Stomach (tissue), 7 donors: Measurements from ENCODE around the gene COLEC12.

DNA sequence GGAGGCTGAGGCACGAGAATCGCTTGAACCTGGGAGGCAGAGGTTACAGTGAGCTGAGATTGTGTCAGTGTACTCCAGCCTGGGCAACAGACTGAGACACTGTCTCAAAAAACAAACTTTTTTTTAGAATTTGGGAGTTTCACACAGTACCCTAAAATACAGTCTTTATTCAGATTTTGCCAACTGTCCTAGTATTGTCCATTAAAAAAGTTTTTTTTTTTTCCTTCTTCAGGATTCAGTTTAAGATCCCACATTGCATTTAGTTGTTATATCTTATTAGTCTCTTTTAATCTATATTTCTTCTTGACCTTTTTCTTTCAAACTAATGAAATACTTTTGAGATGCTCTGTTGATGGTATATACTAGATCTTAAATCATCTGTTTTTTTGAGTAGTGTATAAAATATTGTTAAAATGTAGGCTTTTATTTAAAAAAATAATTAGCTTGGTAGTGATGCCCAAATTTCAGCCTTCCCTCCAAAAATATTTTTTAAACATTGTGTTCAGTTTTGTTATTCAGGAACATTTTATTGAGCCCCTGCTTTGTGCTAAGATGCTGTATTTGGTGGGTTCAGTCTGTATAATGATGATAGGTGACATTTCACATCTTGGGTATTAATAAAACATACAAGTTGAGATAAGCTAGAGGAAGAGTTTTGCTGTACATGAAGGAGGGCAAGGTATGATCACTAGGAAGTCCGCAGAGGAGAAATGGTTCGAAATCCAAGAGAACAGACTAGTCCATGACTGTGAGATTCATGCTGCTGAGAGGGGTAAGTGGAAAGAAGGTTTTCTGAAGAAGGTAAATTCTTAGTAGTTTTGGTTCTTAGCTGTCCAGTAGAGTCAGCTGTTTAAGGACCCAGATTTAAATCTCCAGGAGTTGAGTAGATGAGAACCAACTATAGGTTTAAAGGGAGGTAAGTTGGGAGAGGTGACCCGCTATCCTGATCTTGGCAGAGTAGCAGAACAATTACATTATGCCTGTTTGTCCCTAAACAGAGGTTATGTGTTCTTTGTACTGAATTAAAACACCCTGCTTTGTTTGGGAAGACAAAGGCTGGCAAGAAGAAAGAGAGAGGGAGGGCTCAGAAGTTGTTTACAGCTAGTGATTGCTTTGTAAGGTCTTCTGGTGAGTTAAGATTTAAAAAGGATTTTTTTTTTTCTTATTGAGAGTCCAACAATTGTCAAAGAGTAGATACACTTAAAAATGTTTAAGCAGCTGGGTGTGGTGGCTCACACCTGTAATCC is 36.9 kb downstream of the USP14 start:
- PRO-cap: no peak
- RAMPAGE, long total RNA, 5 experiments: start-site peak on the plus strand in 1 of 5 experiments, centred at position 556 of the sequence, 9 reads per replicate
- RRBS: no CpG with 5 or more reads among the region's 5 CpGs

DNA sequence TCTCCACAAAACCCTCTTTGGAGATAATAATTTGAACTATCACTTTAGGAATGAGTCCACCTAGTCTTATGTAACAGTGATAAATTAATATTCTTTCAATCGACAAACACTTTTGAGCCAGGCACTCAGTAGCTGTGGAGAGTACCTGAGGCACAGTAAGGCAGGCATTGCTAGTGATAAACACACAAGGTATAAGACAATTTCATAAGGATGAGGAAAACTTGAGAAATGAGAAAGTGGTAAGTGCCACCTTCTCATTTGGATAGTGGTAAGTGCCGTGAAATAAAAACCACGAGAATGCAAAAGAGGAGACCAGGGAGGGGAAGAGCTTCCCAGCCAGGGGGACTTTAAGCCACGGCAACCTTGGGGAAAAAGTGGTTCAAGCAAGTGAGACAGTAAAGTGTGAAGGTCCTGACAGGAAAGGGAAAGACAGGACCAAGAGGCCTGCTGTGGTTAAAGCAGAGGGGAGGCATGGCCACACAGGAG is 50.4 kb downstream of the THOC1 start:
- PRO-cap: no peak
- RAMPAGE, long total RNA, 5 experiments: no peak in any of the 5 experiments
- RRBS: no CpG with 5 or more reads among the region's 4 CpGs

GRCh38 chr18:500305-501062 is at the start of gene COLEC12:
Gene COLEC12 (minus strand): TSS chr18:500701.
- PRO-cap: bidirectional peak, plus-strand start at chr18:500848, minus-strand start at chr18:500698
- RAMPAGE, long total RNA, 5 experiments: no peak in any of the 5 experiments
- RRBS: 6% methylated on average over 57 of the region's 111 CpGs

- PRO-cap: no peak
- RAMPAGE, long total RNA, 5 experiments: start-site peak on the plus strand in 1 of 5 experiments, at chr18:662293-662313 at its widest, 22 reads per replicate
- RRBS: no CpG with 5 or more reads among the region's 9 CpGs
Measured at GRCh38 chr18:661931-662543, 4.6 kb downstream of the TYMS start.

DNA sequence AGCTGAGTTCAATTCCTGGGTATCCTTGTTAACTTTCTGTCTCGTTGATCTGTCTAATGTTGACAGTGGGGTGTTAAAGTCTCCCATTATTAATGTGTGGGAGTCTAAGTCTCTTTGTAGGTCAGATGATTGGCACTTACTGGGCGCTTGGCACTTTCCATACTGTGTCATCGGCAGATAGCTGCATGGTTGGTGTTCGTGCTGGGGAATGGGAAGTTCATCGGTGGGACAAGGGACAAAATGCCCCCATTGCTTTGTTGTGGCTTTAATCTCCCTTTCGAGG is 8.5 kb downstream of the TYMS start:
- PRO-cap: no peak
- RAMPAGE, long total RNA, 5 experiments: no peak in any of the 5 experiments
- RRBS: no CpG with 5 or more reads among the region's 6 CpGs

DNA sequence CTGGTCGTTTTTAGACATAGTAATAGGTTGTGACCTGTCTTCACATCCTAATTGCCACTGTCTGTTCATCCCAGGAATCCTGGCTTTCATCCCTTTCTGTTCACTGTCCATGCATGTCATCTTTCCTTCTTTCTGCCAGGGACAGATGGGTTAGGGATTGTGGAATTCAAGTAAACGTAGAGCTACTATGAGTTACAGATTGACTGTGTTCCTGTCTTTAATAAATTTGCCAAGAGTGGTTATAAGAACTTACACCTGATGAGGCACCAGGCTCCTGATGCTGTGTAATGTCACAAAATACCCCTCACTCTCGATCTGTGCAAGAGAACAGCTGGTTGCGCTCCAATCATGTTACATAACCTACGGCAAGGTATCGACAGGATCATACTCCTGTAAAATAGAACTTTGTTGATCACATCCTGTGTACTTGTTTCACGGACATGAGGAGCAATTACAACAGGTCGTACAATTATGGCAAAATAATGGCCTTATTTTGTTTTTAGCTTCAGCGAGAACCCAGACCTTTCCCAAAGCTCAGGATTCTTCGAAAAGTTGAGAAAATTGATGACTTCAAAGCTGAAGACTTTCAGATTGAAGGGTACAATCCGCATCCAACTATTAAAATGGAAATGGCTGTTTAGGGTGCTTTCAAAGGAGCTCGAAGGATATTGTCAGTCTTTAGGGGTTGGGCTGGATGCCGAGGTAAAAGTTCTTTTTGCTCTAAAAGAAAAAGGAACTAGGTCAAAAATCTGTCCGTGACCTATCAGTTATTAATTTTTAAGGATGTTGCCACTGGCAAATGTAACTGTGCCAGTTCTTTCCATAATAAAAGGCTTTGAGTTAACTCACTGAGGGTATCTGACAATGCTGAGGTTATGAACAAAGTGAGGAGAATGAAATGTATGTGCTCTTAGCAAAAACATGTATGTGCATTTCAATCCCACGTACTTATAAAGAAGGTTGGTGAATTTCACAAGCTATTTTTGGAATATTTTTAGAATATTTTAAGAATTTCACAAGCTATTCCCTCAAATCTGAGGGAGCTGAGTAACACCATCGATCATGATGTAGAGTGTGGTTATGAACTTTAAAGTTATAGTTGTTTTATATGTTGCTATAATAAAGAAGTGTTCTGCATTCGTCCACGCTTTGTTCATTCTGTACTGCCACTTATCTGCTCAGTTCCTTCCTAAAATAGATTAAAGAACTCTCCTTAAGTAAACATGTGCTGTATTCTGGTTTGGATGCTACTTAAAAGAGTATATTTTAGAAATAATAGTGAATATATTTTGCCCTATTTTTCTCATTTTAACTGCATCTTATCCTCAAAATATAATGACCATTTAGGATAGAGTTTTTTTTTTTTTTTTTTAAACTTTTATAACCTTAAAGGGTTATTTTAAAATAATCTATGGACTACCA is 15.4 kb downstream of the TYMS start:
- PRO-cap: no peak
- RAMPAGE, long total RNA, 5 experiments: no peak in any of the 5 experiments
- RRBS: no CpG with 5 or more reads among the region's 18 CpGs

GRCh38 chr18:681301-681847 is 23.9 kb downstream of the TYMS start:
- PRO-cap: unidirectional peak, minus-strand start at chr18:681664
- RAMPAGE, long total RNA, 5 experiments: no peak in any of the 5 experiments
- RRBS: no CpG with 5 or more reads among the region's 8 CpGs

GRCh38 chr18:724193-725326 is 12.1 kb upstream of the ENOSF1 start:
- PRO-cap: no peak
- RAMPAGE, long total RNA, 5 experiments: start-site peak on the minus strand in 1 of 5 experiments, at chr18:724572-724647 at its widest, 21 reads per replicate
- RRBS: no CpG with 5 or more reads among the region's 6 CpGs

DNA sequence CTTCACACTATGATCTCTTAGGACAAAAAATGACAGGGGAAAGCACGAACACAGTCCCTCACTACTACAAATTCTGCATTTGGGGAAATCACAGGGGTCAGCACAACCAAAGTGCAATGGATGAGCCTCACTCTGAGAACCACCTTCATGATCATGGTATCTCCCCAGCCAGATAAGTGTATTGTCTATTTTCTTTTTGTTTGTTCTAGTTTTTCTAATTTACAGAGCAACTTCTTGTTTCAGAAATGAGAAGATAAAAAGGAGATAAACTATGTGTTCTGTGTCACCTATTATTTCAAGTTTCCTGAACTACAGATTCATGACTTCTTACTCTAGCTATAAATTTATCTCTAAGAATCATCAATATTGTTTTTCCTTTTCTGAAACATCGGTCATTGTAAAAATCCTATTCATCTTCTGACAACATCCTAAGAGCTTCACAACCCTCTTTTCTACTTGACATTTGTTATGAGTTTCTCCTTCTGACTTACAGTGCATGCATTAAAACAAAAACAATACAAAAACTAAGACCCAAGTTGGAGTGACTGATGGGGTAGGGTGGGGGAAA is 14.0 kb downstream of the YES1 start:
- PRO-cap: no peak
- RAMPAGE, long total RNA, 5 experiments: no peak in any of the 5 experiments
- RRBS: no CpG with 5 or more reads among the region's 2 CpGs

DNA sequence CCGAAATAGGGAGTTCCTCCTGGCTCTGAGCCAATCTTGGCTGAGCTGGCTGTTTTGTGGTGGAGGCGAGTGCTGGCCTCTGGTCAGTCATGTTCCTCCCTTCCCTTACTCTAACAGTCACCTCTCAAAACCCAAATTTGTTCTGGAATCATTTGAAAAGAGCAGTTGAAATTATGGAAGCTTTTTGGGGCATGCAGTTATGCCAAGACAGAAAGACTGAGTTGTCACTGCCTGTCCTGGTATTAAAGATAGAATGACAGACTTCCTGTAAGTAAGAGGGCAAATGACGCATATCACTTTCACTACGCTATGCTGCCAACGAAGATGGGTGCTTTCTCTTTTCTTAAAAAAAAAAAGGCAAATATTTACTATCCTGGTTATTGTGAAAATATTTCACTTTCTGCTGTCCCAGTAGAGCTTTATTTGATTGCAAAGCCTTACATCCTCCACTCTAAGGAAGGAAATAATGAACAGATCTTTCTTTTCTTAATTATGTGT is 607.3 kb downstream of the ADCYAP1 start:
- PRO-cap: no peak
- RAMPAGE, long total RNA, 5 experiments: no peak in any of the 5 experiments
- RRBS: no CpG with 5 or more reads among the region's 5 CpGs

DNA sequence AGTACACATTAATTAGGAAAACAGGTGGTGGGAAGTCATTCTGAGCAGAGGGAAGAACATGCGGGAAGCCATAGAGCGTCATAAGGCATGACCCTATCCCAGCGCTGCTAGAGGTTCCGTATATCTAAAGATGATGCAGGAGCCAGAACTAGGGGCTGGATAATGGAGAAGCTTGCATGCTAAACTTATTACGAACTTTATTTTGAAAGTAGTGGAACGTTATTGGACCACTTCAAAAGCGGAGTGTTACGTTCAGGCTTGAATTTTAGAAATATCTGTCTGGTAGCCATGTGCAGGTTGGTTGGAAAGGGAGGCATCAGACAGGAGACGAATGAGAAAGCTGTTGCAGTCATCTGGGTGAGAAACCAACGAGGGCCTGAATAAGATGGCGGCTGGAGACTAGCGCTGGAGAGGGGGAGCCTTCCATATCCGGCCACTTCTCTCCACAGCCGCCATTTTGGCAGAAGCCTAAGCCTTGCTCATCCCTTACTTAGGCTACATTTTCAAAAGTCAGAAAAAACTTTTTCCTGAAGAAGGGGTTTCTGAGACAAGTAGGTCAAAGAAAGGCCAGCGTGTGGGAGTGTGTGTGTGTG is 220.8 kb downstream of the METTL4 start:
- PRO-cap: no peak
- RAMPAGE, long total RNA, 5 experiments: no peak in any of the 5 experiments
- RRBS: no CpG with 5 or more reads among the region's 15 CpGs

DNA sequence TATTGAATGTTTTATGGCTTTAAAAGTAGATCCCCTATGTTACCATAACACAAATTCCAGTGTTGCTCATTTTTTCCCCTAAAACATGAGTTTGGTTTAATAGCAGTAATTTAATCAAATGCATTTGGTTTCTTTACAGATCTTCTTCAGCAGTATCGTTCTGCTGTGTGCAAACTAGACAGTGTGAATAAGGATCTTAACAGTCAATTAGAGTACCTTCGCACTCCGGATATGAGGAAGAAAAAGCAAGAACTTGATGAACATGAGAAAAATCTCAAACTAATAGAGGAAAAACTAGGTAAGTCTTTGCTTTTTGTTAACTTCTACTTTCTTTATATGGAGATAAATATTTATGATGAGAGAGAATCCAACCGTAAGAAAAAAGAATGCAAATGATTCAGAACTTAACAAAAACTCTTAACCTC is 51.0 kb upstream of the EMILIN2 start:
- PRO-cap: no peak
- RAMPAGE, long total RNA, 5 experiments: start-site peak on the plus strand in 1 of 5 experiments, centred at position 184 of the sequence, 25 reads per replicate
- RRBS: no CpG with 5 or more reads among the region's 4 CpGs

DNA sequence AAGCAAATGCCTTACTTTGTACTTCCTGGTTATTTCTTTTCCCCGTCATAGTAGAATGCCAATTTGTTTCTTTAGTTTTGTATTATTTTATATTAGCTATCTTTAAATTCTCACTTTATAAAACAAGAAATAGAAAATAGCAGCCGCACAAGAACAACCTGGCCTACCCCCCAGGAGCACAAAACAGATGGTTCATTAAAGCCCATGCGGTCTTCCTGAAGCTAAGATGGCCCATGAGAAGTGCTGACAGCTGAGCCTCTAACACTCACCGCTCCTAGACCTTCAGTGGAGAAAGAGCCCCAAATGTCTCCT is 45.2 kb downstream of the LPIN2 start:
- PRO-cap: no peak
- RAMPAGE, long total RNA, 5 experiments: no peak in any of the 5 experiments
- RRBS: no CpG with 5 or more reads among the region's 4 CpGs

GRCh38 chr18:2980298-2981003 is 32.5 kb downstream of the LPIN2 start:
- PRO-cap: no peak
- RAMPAGE, long total RNA, 5 experiments: no peak in any of the 5 experiments
- RRBS: no CpG with 5 or more reads among the region's 6 CpGs

- PRO-cap: no peak
- RAMPAGE, long total RNA, 5 experiments: start-site peak on the minus strand in 1 of 5 experiments, at chr18:2986045-2986294 at its widest, 10 reads per replicate
- RRBS: no CpG with 5 or more reads among the region's 2 CpGs
Measured at GRCh38 chr18:2986042-2986642, 26.8 kb downstream of the LPIN2 start.

GRCh38 chr18:3026597-3027315 is 13.8 kb upstream of the LPIN2 start:
- PRO-cap: no peak
- RAMPAGE, long total RNA, 5 experiments: no peak in any of the 5 experiments
- RRBS: no CpG with 5 or more reads among the region's 18 CpGs

GRCh38 chr18:3062474-3062916 is 49.6 kb upstream of the LPIN2 start:
- PRO-cap: no peak
- RAMPAGE, long total RNA, 5 experiments: no peak in any of the 5 experiments
- RRBS: no CpG with 5 or more reads among the region's 6 CpGs

GRCh38 chr18:3272773-3273075 is 10.8 kb downstream of the MYL12B start:
- PRO-cap: no peak
- RAMPAGE, long total RNA, 5 experiments: start-site peak on the plus strand in 1 of 5 experiments, at chr18:3272944-3273069 at its widest, 398 reads per replicate
- RRBS: no CpG with 5 or more reads among the region's 5 CpGs

- PRO-cap: no peak
- RAMPAGE, long total RNA, 5 experiments: no peak in any of the 5 experiments
- RRBS: no CpG with 5 or more reads among the region's 5 CpGs
Measured at GRCh38 chr18:3278451-3278821, 16.5 kb downstream of the MYL12B start.

DNA sequence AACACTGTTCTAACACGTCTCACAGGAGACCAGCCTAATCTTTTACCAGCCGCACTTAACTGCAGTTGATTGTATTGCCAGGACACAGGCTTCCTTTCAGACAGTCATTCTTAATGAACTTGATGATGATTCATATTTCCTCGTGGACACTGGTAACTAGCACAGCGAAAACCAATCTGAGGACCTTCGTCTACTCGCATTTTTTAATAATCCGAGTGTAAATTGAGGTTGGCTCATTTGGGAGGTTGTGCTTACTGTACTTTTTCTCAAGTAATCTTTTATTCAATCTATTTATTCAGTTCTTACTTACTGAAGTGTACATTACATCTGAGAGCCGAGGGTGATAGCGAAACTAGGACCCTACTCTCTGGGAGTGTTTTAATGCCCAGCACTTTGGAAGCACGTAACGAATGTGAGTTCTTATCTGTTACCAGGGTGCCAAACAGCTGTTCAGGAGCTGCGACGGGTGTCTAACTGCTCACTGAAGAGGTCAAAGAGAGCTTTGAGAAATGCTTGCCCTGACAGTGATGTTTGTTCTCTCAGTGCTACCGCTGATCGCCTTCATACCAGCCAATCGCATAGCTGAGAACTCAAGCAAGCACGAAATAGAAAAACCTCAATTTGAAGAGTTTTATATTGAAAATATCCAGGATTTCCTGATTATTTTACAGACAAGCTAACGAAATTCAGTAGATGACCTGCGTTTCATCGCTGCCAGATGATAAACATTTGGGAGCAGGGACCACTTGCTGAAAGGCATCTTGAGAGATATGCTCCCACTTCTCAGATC is 20.9 kb downstream of the MYL12B start:
- PRO-cap: no peak
- RAMPAGE, long total RNA, 5 experiments: no peak in any of the 5 experiments
- RRBS: no CpG with 5 or more reads among the region's 20 CpGs